Non-pigmented ciliary epithelial cell (primary cell): ENCODE measurements around a stretch of chr21.

DNA sequence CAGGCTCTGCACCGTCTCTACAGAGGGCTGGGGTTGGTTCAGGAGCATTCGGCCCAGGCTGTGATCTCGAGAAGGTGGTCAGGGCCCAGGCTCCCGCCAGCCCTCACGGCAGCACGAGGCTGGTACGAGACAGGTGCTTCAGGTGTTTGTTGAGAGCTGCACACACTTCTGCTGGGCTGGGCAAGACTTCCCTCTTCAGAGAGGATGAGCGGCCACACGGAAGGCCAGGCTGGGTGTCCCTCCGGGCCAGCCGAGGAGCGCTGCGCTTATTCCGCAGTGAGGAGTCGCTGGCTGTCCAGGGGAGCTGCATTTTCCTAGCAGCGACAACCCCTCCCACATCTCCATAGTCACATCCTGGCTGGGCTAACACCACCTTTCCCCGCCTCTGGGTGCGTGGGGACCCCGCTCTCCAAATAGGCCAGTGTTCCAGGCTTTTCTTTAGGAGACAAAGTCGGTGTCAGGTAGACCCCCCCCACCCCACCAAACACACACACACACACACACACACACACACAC lies 50.6 kb downstream of the PDE9A start:
- RRBS, result no CpG with 5 or more reads among the region's 20 CpGs

DNA sequence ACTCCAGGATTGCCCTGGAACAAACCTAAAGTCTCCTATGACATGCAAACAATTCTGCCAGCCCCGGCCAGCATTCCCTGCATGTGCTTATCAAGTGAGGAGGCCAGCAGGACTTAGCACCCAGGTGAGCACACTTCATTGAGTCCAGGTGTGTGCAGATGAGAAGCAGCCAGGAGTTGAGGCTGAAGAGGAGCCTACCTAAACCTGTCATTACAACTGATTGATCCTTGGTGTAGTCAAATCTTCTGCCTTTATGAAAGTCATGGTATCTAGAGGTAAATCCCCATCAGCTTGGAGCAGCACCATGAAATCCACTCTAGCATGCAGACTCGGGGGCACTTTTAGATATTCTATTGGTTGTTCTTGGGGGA lies 69.8 kb downstream of the PDE9A start:
- RRBS, result 23% methylated on average over 1 of the region's 2 CpGs

GRCh38 chr21:42812321-42812989 lies 66.9 kb downstream of the WDR4 start:
- RRBS, result no CpG with 5 or more reads among the region's 5 CpGs

DNA sequence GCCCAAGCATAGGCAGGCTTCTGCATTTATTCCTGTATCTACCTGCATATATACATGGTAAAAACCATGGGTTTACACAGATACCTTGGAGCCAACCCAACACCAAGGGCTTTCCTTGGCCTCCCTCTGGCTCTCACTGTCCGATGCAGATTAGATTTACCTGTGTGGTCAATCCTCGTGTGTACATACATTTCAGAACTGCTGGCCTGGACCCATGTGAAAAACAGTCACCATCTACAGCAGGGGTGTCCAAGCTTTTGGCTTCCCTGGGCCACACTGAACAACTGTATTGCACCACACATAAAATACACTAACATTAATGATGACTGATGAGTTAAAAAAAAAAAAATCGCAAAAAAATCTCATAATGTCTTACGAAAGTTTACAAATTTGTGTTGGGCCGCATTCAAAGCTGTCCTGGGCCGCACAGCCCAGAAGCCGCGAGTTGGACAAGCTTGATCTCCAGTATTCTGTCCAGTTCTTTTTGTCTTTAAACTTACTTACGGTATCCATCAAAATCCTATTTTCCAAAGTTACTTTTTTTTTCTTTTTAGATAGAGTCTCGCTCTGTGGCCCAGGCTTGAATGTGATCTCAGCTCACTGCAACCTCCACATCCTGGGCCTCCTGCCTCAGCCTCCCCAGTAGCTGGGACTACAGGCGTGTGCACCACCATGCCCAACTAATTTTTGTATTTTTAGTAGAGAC lies 43.5 kb downstream of the WDR4 start:
- RRBS, result no CpG with 5 or more reads among the region's 11 CpGs

DNA sequence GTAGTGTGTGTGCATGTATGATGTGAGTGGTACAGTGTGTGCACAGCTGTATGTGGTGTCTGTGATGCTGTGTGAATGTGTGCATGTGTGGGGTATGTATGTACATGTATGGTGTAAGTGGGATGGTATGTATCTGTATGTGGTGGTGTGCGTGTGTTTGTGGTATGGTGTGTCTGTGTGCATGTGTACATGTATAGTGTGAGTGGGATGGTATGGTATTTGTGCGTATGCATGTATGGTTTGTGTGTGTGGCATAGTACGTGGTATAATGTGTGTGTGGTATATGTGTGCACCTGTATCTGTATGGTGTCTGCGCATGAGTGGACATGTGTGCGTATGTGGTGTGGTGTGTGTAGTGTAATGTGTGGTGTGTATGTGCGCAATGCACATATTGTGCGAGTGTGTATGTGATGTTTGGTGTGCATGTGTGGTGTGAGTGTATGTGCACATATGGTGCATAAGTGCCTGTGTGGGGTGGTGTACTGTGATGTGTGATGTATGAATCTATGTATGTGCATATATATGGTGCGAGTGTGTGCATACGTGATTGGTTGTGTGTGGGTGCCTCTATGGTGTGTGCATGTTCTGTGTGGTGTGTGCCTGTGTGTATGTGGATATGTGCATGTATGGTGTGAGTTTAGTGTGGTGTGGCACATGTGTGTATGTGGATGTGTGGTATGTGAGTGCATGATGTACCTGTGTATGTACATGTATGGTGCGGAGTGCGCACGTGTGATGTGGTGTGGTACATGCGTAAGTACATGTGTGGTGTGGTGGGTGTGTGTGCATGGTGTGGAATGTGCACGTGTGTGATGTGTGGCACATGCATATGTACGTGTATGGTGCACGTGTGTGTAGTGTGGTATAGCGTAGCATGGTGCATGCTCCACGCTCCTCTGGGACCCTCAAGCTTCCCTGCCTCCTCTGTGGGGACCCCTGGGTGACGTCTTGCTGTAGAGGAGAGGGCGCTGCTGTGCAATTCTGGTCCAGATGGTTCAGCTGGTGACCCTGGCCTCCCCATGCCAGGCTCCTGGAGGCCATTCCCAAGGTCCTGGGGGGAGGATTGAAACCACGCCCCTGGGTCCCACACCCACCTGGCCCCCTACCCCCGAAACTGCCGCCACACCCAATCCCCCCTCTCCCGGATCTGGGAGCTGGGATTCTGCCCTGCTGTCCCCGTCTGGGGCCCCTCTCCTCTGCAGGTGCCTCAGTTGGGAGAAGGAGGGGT lies 38.6 kb downstream of the WDR4 start:
- RRBS, result no CpG with 5 or more reads among the region's 25 CpGs

GRCh38 chr21:42863153-42863763 lies 16.1 kb downstream of the WDR4 start:
- RRBS, result no CpG with 5 or more reads among the region's 23 CpGs

GRCh38 chr21:42864639-42865338 lies 14.6 kb downstream of the WDR4 start:
- RRBS, result no CpG with 5 or more reads among the region's 16 CpGs

GRCh38 chr21:43025587-43026116 lies 50.0 kb downstream of the CBS start:
- RRBS, result no CpG with 5 or more reads among the region's 5 CpGs

DNA sequence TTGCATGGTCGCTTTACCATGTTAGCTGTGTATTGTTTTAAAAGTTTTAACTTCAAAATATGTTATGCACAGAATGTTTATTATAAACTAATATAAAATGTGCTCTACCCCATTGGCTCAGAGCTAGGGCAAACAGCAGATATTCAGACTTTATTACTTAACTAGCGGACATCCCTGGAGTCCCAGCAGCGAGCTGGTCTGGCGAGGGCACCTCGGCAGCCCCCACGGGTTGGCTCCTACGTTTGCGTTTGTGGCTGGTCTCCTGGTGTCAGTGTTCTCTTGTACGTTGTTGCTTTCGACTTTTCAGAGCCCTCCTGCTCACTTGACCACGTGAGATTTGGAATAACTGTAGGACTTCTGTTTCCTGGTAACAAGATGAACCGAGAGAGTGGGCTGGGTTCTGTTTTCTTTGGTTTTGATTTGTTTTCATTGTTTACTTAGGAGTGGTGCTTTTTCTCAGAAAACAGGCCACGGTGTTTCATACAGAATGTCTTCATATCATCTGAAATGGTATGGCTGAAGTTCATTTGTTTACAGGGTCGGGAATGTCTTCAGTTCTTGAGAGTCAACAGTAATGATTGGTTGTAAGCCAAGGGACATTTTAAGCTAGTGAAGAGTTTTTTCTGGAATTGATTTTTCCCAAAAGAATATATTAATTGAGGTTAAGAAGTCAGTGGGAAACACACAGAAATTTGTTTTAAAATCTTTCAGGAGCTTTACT lies 44.4 kb downstream of the CBS start:
- RRBS, result no CpG with 5 or more reads among the region's 14 CpGs

DNA sequence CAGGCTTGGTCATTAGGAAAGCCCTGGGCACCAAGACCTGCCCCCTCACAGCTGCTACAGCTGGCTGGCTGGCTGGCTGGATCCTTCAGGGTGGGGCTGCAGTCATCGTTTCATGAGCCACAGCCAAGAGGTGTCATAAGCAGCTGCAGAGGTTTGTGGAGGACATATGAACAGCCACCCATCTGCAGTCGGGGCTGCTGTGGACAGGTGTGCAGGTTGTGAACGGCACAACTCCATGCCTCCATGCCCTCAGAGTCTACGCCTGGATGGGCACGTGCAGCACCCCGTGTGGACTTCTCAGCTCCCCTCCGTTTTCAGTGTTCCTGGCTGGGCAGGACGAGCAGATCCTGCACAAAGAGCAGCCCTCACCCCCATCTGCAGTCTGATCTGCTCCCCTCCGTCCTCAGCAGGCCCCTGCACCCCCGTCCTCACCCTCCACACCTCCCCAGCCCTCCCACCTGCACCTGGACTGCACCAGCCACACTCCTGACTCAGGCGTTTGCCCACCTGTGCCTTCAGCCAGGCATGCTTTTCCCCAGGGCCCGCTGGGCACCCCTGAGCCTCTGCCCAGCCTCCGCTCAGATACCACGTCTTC lies 29.4 kb downstream of the CBS start:
- RRBS, result no CpG with 5 or more reads among the region's 14 CpGs

- RRBS, result 2% methylated on average over 36 of the region's 66 CpGs
Observed at GRCh38 chr21:43106714-43107415, 505 bp downstream of the U2AF1 start.

DNA sequence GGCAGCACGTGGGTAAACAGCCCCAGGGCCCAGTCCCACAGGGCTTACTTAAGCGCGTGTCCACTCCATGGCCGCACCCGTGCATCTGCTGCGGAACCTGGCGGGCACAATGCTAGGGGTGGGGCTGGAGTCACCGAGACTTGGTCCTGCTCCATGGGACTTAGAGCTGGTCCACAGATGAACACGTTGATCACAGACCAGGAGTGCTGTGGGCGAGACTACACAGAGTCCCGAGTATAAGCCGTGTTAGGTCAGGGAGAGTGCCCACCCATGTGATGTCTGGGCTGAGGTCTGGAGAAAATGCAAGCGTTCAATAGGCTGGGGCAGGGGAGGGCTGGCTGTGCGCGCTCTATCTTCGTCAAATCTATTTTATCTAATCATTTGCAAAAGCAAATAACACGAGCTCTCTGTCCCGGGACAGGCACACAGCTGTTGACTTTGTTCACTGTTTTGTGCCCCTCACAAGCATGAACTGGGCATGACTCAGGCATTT lies 119.2 kb downstream of the CRYAA start:
- RRBS, result no CpG with 5 or more reads among the region's 18 CpGs

GRCh38 chr21:43318899-43319298 lies 108.0 kb downstream of the SIK1 start:
- RRBS, result no CpG with 5 or more reads among the region's 14 CpGs

DNA sequence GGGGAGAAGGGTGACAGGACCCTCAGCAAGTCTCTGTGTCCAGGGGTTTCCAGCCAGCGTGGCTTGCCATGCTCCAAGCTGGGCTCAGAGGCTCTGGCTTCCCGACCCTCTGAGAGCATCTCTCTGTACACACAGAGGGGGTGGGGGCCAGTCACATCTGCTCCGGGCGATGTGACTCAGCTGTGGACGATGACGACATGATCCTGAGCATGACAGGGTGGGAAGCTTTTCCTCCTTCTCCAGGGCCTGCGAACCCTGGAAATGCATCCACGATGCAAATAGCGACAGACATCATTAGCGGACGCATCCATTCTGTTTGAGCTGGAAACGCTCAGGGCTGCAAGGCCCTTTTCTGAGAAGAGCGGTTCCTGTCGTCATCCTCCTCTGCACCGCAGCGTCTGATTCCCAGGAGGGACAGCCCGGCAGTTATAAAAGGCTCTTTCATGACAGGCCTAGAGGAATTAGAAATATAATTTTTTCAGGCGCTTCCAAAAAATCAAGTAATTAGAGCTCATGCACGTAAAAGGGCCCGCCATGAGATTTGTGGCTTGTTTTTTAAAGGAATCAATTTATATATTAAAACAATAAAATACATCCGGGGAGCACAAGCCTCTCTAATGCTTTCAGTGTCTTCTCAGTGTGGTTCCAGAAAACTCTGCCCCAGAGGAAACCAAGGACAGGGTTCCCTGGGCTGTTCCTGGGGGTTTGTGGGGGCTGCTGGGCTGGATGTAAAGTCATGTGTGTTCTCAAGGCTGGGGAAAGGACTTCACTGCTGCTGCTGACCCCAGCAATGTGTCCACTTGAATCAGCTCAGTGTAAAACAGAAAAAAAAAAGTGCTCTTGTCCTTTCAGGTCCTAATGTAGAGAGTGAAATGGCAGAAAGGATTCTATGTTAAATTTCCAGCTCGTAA lies 107.4 kb downstream of the SIK1 start:
- RRBS, result no CpG with 5 or more reads among the region's 22 CpGs

GRCh38 chr21:43369107-43369623 lies 57.8 kb downstream of the SIK1 start:
- RRBS, result no CpG with 5 or more reads among the region's 16 CpGs

DNA sequence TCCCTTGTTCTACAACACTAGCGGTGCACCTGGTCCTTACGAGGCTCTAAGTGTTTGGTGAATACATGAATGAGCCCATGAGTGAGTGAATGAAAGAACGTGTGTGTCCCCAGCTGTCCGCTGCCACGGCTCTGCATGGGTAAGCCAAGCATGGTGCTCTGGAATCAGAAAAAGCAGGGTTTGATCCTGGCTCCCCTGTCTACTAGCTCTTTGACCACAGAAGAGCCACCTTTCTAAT lies 7.9 kb downstream of the H2BC12L start:
- RRBS, result no CpG with 5 or more reads among the region's 5 CpGs

DNA sequence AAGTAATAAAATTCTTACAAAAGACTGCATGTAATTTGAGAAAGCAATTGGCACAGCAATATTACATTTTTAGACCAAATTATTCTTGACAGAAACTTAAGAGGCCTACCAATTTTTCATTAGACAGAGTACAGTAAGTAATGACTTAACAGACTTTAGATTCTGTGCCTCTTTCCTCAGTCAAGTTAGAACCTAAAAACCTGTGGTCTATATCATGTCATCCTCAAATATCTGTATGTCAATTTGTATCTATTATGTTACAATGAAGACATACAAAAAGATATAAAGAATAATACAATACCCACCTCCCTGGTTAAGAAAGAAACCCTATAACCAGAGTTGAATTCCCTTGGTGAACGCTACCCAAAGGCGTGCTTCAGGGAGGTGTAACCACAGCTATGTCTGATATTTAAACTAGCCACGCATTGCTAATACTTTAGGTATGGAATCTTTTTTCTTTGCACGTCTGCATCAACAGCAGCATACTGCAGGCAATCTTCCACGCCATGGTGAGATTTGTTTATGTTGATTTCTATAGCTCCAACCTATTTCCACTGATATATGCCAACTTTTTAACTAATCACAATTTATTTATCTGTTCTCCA lies 35.6 kb downstream of the H2BC12L start:
- RRBS, result no CpG with 5 or more reads among the region's 5 CpGs

GRCh38 chr21:43657670-43658319 lies 1.5 kb downstream of the HSF2BP start:
- RRBS, result 96% methylated on average over 8 of the region's 62 CpGs

- RRBS, result no CpG with 5 or more reads among the region's 9 CpGs
Observed at GRCh38 chr21:43720304-43720543, 1.3 kb downstream of the PDXK start.

GRCh38 chr21:43736003-43736651 lies 17.2 kb downstream of the PDXK start:
- RRBS, result 96% methylated on average over 5 of the region's 25 CpGs